Epidermal melanocyte (primary cell): ENCODE data around the genes CASK, EFHC2 and KDM6A.

DNA sequence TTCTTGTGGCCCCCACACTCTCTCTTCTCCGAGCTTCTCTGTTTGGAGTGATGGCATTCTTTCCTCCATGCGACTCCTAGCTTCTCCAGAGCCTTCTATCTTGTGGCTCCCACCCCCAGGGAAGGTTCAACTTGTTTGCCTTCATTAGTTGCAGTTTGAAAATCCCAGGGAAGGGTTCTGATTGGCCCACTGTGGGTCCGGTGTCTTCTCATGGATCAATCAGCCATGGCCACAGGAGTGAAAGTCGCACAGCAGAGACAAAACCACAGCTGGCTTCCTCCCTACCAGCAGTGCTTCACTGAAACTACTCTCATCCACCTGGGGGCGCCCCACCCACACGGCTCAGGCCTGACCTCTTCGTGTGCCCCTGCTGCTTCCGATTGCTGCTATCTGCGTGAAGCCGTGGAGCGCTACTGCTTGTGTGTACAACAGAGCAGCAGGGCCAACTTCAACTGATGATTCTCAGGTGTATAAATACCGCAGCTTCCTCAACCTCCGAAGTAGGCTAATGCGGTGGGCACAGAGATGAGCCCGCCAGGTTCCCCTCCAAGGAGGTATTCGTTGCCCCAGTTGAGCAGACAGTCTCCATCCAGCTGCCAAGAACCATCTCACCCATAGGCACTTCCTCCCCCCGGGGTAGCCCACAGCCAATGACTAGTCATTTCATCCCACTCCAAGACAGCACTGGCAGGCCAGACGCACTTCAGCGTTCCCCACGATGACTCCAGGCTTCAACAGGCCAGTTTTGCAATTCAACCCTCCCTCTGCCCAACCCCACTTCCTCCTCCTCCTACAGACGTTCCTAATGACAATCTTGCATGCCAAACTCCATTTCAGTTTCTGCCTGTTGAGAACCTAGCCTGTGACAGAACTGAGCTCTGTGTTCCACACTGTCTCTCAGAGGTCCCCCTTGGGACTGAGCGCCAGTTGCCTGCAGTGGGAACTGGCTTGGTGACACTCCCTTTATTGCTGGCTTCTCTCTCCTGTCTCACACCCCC lies 41.4 kb upstream of the ATP6AP2 start:
- RRBS = no CpG with 5 or more reads among the region's 22 CpGs

DNA sequence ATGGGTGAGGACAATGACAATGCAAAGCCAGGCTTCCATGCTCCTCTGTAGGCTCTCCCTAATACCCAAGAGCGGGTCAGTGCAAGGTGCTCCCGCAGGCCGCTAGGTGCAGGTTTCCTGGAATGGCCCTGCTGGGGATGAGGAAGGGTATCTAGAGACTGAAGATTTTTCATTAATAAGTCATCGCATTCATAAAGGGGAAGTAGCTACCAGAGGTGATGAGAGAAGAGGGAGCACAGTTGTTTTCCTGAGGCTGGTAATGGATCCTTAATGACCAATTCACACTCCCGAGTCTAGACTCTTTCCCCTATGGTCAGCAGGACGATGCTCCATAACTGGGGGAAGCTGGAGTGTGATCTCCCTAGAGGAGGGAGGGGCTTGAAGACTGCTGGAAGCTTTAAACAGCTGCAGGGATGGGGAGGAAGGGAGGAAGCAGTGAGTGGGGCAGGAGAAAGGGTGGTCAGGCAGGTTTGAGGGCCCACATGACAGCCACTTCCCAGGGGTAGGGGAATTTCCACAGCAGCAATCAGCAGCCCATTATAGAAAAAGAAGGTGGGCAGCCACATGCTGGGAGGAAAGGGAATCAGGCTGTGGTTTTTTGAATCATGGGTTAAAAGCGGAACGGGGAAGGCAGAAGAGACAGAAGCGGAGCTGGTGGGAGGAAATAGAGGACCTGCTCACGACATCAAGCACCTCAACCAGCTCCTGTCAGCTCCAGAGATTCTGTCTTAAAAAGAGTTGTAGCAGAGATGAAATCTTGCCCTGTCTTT lies 10.2 kb upstream of the ATP6AP2 start:
- RRBS = no CpG with 5 or more reads among the region's 10 CpGs

DNA sequence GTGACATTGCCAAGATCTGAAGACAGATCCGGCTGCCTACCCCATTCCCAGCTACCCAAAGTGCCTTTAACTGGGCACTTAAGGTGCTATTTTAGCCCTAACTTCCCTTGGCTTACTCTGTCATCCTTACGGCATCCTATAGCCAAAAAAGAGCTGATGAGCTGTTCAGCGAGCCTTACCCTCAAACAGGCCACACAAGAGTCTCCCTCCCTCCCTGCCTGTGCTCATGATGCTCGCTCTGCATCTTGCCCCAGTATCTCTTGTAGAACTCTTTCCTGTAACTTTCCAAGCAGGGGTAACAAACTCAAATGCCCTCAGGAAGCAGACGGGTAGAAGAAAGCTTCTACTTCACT lies 896 bp downstream of the CXorf38 start:
- RRBS = no CpG with 5 or more reads among the region's 5 CpGs

DNA sequence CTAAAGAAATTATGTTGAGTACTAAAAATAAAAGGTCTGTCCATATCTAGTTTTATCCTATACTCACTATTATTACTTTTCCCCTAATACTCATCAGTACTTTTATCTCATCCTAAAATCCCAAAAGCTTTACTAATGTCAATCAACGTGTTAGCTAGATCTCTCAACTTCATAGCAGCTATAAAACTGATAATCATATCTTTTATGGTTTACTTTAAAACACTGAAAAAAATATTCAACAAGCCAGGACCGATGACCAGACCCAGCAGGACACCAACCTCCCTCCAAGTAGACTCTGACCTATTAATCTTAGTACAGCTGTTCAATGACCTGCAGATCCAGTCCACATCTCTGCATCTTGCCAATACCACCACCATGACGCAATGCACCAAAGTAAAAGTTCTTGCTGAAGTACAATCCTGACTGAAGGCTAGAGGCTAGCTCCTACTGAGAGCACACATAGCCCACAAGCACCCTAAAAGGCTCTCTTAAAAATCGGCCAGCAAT lies 7.8 kb downstream of the MED14 start:
- RRBS = no CpG with 5 or more reads among the region's 4 CpGs

DNA sequence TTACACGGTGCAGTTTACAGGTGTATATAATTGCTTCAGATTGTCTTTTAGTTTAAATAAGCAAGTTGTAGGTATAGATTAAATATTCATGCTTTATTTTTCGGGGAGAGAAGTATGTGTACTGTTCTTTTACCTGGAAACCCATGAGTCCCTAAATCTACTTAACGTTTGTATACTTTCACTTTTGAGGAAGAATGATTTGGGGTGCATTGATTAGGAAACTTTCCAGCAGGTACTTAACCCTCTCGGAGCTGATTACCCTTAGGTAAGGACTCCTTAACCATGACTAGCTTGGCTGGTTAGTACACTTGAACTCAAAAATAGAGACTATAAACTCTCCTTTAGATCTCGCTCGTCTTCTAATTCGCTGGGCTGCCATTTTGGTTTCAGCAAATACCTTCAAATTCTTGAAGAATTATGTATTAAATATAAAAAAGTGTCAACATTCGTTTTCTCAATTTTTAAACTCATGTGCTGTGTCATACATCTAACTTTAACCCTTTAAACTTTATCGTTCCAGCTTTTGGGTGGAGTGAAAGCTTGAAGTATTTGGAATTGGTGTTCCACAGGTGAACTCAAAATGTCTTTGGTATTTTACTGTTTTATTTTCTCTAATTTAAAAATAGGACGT lies 2.0 kb downstream of the USP9X start:
- RRBS = no CpG with 5 or more reads among the region's 10 CpGs

GRCh38 chrX:41101382-41101604 lies 16.0 kb downstream of the USP9X start:
- RRBS = no CpG with 5 or more reads among the region's 5 CpGs

DNA sequence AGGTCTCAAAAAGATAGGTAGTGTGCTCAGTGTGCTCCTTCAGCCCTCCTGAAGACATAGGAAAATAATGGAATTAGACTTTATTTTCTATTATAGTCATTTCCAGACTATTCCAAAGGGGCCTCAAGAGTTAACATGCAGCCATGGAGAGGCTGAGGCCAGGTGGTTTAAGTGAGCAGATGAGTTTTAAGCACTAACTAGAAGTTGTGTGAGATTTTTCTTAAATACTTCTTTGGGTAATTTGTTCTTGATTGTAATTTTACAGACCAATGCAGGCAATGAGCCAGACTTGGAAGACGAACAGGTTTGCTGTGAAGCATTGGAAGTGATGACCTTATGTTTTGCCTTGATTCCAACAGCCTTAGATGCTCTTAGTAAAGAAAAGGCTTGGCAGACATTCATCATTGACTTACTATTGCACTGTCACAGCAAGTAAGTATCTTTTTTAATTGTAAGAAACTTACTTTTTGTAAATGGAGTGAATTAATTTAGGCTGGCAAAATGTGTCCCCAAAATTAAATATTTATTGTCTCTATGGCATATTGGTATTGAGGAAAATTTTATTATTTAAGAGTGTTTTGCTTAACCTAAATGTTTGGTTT lies 103.9 kb downstream of the USP9X start:
- RRBS = no CpG with 5 or more reads among the region's 1 CpG

DNA sequence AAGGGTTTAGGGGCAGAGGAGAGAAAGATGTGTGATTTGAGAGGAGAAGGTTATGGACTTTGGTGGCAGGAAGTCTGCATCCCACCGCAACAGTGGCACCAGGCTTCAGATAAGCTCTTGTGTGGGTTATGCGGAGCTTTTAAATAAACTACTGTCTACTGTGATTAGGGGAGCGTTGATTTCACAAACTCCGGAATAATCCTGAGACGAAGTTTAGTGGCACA lies 1.4 kb downstream of the DDX3X start:
- RRBS = no CpG with 5 or more reads among the region's 5 CpGs

- RRBS = no CpG with 5 or more reads among the region's 2 CpGs
These were observed 850 bp downstream of the GPR34 start for GRCh38 chrX:41689649-41689996.

- RRBS = 2% methylated on average over 52 of the region's 155 CpGs
These were observed at the start of gene CASK for GRCh38 chrX:41922881-41923911. Gene CASK (minus strand): TSS chrX:41923554.

DNA sequence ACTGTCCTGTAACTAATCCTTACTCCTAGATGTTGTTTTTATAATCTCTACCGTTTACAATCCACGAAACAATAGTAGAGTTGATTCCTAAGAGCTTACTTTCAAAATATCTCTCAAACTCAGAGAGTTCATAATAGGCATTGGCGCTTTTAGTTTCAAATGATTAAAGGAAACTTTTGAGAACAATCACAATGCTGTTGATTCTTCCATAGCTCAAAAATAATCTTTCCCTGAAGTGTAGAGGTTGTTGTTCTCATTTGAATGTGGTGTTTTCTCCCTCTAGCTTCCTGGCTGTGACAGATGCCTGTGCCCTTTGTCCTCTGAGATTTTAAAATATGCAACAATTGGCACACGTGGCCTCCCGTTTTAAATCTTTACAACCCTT lies 22.7 kb upstream of the CASK start:
- RRBS = no CpG with 5 or more reads among the region's 5 CpGs

- RRBS = no CpG with 5 or more reads among the region's 3 CpGs
These were observed 104.3 kb upstream of the CASK start for GRCh38 chrX:42027514-42028183.

DNA sequence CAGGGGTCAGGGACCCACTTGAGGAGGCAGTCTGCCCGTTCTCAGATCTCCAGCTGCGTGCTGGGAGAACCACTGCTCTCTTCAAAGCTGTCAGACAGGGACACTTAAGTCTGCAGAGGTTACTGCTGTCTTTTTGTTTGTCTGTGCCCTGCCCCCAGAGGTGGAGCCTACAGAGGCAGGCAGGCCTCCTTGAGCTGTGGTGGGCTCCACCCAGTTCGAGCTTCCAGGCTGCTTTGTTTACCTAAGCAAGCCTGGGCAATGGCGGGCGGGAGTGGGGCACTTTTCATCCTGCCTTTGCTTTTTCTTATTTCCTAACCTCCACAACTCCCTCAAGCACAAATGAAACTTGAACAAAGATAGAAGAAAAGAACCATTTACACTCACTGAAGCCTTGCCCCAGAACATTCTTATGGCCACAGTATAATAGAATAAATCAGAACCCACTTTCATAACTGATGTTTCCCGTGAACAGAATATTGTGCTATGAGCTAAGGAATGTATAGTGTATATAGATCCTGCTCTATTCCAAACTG lies 344.5 kb upstream of the MAOA start:
- RRBS = no CpG with 5 or more reads among the region's 6 CpGs

GRCh38 chrX:43560459-43561022 lies 95.6 kb upstream of the MAOA start:
- RRBS = no CpG with 5 or more reads among the region's 5 CpGs

- RRBS = no CpG with 5 or more reads among the region's 1 CpG
These were observed 29.3 kb downstream of the EFHC2 start for GRCh38 chrX:44314127-44314623.

DNA sequence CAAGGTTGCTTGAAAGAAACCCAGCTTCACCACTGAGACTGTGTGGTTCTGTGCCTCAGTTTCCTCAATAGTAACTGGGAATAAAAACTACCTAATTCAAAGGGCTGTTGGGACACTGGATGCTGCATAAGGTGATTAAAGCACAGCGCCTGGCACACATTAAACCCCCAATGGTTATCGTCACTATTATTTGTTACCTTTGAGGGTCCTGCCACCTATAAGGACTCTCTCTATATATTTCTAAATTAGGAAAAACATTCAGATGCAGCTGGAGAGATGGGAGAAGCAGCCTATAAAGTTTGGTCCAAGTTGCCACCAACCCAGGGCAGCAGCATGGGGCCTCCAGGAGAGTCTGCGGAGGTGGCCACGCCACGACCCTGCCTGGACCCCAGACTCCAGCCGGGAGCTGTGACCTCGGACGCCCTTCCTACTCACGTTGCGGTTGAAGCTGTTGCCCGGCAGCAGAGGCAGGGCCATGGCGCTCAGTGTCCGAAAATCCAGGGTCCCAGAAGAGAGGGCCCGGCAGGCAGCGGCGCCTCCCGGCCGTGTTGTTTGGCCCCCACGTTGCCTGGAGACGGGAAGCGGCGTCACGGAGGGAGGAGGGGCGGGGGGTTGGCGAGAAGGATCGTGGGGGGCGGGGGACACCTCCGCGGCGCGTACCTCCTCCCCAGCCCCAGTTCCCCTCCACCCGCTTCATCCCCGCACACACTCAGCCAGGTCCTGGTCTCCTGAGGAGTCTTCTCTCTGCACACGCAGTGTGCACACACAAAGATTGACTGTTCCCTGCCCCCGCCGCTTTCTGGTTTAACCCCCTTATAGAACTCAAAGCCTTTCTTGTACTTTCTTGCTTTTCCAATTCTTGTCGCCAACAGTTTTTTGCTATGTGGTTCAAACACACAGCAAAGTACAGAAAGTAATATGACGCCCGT lies at the start of gene EFHC2:
EFHC2 (minus strand) TSS at position 561 of the 929 bp plus-strand sequence.
- RRBS = 7% methylated on average over 9 of the region's 39 CpGs

- RRBS = no CpG with 5 or more reads among the region's 2 CpGs
These were observed 544 bp downstream of the FUNDC1 start for GRCh38 chrX:44542150-44542480.

GRCh38 chrX:44872042-44873111 lies 611 bp upstream of the KDM6A start:
- RRBS = 2% methylated on average over 36 of the region's 82 CpGs

GRCh38 chrX:44873112-44873348 lies at the start of gene KDM6A:
Gene KDM6A (plus strand): TSS chrX:44873188.
- RRBS = 2% methylated on average over 20 of the region's 26 CpGs

GRCh38 chrX:44891353-44892001 lies 18.5 kb downstream of the KDM6A start:
- RRBS = no CpG with 5 or more reads among the region's 9 CpGs